Left lobe of liver (tissue), 1 donor: Measurements from ENCODE around the gene TNFRSF17.

DNA sequence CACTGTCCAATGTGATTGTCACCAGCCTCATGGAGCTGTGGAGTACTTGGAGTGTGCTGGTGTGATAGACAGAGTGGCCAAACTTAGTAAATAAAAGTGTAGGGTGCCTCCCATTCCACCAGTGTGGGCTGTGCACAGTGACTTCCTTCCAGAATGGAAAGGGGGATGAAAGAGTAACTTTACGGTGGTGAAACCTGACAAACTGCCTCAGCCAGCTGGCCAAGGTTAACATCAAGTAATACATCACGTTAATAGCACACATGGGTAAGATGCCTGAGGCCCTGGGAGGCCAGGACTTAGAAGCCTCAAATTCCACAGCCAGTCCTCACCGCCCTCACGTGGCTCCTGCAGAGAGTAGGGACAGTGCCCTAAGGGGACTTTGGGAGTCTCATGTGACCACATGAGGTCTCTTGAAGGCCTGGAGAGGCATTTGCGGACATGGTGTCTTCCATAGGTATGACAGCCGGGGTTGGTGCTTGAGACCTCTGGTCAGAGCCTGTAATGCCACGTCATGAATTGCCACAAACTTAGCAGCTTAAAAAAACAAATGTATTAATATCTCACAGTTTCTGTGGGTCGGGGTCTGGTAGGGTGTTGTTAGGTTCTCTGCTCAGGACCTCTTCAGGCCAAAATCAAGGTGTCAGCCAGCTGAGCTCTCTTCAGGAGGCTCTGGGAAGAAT lies 14.2 kb downstream of the RMI2 start:
- PRO-cap: no peak

DNA sequence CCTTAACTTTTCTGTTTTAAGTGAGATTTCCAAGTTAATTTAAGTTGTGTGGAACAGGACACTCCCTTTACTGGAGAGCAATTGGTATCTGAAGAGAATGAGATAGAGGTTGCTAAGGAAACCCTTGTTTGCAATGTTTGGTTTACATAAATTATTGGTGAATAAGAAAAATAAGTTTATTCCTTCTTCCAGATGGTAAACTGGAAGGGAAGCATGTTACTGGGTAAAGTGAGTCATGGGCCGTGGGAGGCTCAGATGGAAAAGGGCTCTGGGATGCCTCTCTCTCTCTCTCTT lies 19.3 kb downstream of the RMI2 start:
- PRO-cap: no peak

- PRO-cap: no peak
Measured at GRCh38 chr16:11379448-11379883, 34.2 kb downstream of the RMI2 start.

DNA sequence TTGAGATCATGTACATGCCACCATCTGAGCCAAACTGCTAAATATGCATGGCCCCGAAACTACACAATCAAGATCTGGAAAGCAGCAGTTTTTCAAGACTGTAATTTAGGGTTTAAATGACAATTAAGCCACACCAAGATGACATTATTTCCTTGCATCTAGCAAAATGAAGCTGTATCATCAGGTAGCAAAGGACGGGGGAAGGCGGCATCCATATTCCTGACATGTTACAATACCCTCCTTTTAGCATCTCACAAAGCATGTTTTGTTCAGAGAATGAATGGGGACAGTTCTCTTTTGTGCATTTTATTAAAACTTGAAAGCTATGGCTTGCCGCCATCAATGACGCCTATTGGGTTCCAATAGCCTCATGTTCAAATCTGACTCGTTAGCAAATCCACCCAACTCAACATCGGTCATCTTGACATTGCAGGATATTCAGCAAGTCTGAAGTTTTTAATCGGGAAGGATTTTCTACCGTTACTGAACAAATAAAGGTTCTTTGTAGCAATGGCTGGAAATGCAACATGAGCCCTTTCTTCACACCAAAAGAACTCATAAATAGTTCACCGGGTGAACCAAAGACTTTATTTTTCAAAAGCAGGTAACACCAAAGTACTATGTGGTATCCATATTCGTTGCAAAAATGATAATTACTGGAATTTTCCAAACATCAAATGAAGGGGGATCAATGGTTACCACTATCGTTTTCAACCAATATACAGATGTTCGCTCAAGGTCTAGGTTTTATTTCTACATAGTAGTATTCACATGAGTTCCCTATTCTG lies 20.6 kb upstream of the ENSG00000188897 start:
- PRO-cap: no peak

DNA sequence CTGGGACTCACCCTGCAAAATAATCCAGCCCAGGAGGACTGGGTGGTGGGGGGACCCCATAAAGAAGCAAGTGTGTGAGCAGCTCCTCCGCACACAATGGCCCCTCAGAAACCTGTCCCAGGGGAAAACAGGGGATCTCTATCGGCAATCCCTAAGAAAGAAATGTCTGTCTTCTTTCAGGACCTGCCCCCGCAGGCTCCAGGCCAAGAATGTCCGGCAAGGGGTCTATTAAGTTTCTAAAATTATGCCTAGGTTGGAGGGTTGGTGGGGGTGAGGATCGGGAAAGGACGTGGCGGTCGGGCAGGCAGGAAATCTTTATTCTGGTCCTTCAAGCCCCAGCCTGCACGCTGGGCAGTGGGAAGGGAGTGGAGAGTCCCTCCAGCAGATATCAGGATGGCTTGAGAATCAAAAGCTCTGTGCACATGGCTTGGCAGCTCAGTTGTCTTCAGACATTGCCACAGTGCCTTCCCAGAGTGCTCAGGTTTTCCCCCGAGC lies 23.4 kb upstream of the LITAF start:
- PRO-cap: no peak

DNA sequence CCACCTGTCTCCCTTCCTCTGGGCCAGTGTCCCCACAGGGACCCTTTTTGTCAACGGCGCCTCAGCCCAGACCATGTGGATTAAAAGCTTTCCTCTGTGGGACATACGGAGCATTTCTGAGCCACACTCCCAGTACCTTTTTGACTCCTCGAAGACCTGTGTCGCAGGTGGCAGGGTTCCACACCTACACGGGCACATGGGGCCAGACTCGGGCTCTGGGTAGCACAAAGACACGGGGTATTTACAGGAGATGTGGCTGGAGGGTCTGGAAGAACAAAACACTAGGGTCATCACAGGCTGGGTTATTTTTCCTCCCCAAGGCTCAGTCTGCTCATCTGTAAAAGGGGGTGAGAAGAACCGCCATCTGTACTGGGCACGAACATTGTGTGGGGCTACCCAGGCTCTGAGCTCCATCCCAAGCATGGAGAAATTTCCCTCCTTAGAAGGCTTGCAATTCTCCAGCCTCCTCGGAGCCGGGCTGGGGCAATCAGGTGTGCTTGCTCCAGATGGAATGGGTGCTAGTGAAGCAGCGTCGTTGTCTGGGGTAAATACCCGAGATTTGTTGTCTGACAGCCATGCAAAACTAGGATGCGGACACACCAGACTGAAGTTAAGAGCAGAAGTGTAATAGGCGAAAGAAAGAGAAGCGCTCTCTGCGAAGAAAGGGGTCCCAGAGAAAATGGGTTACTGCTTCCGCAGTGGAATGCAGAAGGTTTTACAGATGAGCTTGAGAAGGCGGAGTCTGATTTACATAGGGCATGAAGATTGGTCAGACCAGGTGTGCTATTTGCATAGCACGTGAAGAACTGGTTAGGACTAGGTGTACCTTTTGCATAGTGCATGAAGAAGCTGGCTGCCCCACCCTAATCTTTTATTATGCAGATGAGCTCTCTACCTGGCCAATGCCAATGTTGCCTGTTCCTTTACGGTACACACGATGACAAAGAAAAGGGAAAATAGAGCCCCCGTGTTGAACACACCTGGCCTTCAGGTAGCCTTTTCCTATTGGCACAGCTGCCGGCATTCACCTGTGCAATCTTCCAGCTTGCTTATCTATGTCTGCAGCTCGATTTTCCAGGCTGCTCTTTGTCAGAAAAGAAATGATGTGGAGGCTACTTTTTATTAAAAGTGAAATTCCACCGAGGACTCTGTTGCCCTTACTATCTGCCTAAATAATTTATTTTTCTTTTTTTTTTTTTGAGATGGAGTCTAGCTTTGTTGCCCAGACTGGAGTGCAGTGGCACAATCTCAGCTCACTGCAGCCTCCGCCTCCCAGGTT lies 32.1 kb upstream of the SNN start:
- PRO-cap: no peak

DNA sequence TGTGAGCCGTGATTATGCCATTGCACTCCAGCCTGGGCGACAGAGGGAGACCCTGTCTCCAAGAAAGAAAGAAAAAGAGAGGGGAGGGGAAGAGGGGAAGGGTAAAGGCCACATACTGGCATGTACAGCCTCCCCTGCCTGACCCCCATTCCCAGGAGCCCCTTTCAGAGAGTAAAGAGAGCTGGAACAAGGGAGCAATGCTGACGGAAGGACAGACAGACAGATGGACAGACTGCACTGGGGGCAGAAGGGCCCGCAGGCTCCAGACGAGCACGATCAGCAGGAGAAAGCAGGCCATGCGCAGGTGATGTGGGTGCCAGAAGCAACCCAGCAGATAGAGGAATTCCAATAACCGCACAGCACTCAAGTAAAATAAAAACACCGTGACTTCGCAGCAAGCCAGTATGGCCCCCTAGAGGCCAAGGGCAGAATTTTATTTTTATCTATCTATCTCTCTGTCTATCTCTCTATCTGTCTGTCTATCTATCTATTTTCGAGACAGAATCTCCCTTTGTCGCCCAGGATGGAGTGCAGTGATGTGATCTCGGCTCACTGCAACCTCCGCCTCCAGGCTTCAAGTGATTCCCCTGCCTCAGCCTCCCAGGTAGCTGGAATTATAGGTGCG lies 27.0 kb upstream of the SNN start:
- PRO-cap: no peak

GRCh38 chr16:11679294-11680036 lies 11.2 kb downstream of the SNN start:
- PRO-cap: no peak

DNA sequence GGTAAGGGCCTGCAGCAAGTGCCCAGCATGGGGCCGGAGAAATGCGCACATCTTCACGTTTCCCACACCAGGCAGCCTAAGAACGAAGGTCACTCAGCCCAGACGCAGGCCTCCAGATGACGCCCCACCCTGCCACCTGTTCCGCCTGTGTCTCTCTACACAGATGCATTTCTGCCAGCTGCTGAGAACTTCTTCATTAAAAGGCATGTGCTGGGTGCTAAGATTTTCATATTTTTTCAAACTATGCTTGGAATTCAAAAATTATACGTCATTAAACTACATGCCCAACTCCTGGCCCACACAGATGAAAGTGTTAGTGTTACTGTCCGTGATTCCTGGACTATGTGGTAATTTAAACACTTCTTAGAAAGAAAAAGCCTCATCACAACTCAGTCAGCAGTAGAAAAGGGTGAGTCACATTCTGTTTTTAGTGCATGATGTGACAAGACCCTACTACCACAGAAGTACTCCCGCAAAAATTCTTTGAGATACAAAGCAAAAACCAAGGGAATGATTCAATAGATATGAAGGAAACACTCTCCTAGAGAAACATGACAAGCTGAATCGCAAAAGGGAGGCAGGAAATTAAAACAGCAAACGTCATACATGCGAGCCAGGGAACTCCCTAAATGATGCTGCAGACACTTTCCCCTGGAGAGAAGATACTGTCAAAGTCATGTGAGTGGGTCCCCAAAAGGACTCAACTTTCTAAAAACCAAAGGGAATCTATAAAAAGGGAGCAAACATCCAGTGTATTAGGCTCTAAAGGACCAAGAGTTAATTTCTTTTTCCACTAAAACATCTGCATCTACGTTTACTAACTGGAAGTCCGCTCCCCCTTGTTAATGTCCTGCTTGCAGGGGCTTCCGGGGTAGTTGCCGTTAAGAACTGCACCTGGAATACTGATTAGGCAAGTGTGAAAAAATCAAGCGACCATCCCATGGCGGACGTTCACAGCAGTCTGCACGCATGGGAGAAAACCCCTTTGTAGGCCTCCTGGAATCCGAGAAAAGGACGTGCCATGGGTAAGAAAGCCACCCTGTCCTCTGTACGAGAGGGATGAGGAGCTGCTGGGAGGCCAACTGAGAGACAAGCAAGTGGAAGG lies 14.5 kb downstream of the SNN start:
- PRO-cap: no peak

DNA sequence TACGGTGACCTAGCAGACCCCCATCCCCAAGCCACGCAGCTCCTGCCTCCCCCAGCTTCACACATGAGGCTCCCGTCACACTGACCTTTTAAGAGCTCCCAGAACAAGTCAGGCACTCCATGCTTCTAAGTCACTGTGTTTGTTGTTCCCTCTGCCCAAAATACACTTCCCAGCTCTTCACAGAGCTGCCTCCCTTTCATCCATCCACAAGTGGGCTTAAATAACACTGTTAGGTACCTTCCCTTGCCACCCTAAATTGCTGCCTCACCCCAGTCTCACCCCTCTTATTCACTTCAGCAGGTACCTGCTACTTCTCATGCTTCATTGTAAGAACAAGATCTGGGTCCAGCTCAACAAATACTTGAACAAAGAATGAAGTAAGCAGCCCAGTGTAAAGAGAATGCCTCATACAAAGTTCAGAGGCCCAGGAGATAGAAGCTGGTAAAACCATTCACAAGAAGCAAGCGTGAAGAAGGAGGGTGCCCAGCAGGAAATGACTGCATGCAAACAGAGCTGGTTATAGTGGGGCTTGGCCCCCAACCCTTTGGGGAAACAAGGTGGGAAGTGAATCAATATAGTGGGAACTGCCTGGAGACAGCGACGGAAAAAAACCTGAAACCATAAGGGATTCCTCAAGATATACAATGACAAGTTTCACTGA lies 5.7 kb downstream of the ZC3H7A start:
- PRO-cap: no peak

DNA sequence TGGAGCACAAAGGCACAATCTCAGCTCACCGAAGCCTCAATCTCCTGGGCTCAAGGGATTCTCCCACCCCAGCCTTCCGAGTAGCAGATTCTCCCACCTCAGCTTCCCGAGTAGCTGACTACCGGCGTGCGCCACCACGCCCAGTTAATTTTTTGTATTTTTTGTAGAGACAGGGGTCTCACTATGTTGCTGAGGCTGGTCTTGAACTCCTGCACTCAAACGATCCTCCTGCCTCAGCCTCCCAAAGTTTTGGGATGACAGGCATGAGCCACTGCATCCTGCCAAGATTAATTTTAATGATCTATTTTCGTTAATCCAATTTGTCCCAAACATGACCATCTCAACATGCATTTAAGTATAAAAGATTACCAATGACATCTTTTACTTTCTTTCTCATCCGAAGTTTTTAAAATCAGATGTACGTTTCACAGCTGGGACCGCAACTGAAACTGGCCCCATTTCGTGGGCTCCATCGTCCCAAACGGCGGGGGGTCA lies 1.2 kb downstream of the ZC3H7A start:
- PRO-cap: no peak

DNA sequence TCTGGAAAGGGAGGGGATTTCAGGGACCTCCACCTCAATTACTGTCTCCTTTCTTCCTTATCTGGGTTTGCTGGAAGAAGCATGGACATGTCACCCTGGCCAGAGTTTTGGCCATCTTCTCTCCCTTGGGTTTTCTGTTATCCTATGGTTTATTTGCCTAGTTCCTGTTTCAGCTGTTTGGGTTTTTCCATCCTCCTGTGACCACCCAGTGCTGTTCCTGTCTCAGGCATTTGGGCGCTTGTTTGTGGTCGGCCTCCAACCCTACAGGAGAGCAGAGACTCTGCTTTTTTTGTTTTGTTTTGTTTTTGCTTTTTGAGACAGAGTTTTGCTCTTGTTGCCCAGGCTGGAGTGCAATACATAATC lies 3.2 kb upstream of the ZC3H7A start:
- PRO-cap: no peak

DNA sequence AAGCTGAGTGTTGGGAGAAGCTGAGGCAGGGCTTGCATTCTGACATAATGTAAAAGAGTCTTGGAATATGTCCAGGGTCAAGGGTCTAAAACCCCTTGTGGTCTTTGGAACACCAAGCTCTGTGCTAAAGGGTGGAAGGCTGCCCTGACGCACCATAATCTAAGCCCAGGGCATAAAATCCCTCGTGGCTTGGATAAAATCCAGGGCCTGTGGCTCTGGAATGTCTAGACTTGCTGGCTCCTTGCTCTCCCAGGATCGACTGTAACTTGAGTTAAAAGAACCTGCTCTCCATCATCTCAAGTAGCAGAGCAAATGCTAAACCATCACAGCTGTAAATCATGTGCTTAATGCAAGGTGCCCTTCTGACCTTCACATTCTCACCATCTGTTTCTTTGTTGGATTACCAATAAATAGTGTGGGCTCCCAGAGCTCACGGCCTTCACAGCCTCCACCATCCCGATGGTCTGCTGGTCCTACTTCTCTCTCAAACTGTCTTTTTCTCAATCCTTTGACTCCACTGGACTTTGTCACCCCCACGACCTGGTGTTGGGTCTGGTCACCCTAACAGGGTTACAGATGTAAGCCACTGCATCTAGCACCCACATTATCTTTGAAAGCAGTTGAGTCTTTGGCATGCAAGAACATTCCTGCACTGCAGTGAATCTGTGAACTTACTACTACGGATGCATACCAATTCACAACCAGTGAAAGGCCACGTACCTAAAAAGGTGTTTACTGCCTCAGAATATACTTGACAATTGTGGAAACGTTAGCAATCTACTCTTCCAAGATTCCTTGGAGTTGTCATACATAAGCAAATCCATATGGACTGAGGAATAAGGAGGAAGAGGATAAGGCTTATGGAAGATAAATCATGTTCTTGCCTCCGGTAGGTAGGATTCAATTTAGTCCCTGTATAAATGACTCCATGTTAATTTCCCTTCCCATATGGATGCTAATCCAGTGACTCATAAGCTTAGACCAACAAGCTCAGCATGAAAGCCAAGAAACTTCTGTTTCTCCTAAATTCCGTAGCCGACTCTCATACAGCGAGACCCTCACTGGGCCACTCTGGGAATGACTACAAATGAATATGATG lies 15.2 kb downstream of the RSL1D1 start:
- PRO-cap: no peak

DNA sequence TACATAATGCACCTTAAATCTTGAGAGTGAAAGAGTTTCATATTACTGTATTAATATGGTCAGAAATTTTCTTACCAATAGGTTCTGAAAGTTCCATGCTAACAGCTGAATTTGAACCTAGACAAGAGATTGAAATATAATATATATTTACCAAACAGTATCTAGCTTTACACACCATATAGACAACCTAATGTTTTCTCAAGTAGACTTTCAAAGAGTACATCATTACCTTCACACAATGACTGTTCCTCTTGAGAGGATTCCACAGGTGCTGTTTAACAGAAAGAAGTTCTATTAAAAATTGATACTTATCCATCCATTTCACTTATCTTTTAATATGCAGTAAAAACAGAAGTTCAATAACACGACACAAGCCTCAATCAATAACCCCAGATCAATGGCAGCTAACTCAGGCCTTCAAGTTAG lies 18.0 kb downstream of the GSPT1 start:
- PRO-cap: no peak

- PRO-cap: no peak
Measured at GRCh38 chr16:11964793-11965727, at the start of gene TNFRSF17. Gene TNFRSF17, plus strand, starts transcription at chr16:11965210.

DNA sequence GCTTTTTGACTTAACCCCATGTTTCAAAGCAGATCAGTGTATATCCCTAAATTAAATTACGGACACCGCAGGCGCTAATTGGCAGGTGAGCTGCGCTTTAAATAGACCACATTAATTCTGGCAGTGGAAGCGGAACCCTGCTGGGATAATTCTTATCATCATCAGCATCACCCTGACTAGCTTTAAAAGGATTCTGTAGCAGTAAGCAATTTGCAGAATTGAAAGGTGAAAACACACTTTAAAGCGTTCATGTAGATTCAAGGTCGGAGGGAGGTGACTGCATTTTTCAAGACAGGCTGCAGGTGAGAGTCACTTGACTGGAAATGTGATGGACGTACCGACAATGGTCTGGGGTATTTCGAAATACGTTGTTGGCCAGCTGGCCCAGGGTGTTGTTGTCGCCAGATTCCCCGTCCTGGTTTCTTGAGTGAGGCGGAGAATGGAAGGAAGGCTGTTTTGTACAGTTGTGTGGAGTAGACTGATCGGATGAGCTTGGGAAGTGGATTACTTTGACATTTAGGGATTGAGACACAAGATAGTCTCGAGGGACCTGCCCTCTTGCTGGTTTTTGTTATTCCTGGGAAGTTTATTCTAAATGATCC lies 62.1 kb downstream of the SNX29 start:
- PRO-cap: no peak

GRCh38 chr16:12054786-12055375 lies 78.3 kb downstream of the SNX29 start:
- PRO-cap: no peak

GRCh38 chr16:12147546-12148607 lies 171.3 kb downstream of the SNX29 start:
- PRO-cap: no peak

GRCh38 chr16:12211734-12212133 lies 235.2 kb downstream of the SNX29 start:
- PRO-cap: no peak

DNA sequence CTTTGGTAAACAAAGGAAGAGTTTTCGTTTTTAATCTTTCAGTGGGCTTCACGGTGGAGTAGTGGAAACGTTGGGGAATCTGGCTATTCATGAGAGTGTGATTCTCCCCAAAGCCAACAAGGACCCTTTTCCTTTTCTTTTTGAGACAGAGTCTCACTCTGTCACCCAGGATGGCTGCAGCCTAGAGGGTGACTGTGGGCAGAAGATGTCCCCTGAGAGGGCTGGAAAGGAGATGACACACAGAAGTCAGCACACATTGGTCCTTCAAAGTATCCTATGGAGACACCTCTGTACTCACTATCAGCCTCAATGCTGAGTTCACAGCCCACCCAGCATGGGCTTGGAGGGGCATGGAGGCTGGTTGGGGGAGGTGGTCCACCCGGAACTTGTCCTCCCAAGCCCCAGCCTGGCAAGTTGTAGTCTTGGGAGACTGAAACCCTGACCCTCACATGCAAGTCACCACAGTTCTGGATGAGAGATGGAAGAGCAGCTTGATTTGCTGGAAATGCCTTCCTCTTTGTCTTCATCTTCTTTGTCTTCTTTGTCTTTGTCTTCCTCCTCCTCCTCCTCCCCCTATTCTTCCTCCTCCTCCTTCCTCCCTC lies 256.1 kb downstream of the SNX29 start:
- PRO-cap: no peak